RPMI7951 (cell line): ENCODE measurements around a stretch of chr3.

DNA sequence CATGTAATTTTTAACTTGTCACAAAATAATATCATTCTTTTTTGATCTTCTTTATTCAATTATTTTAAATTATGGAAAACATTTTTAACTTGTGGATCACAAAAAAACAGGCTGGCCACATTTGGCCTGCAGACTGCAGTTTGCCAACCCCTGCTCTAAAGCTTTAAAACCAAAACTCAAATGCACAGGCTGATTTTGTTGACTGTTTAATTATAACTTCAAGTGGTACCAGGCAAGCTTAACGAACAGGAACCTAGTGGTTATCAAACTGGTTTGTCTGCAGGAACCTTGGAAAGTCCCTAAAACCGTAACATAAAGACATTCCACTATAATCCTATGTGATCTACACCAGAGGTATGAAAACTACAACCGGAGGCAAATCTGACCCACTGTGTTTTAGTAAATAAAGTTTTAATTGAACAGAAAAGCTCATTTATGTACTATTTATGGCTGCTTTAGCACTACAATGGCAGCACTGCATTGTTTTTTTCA is 52.4 kb downstream of the TBL1XR1 start:
- RAMPAGE, long total RNA, result no peak

DNA sequence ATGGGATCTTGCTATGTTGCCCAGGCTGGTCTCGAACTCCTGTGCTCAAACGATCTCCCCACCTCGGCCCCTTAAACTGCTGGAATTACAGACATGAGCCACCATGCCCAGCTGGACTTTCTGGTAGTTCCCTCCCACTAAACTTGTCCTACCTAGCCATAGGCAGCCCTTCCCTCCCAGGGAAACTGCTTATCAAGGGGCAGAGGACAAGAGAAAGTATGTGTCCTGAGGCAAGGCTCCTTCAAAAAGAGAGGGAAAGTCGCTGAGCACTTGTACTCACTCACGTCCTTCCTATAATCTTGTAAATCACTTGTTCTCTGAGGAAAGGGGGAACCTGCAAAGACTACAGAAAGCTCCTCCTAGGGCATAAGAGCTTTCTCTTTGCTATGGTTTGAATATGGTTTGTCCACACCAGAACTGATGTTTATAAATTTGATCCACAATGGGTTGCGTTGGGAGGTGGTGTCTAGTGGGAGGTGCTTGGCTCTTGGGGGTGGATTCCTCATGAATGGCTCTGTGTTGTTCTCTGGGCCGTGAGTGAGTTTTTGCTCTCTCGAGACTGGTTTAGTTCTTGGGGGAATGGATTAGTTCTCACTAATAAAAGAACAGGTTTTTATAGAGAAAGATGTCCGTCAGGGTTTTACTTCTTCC is 13.7 kb upstream of the TBL1XR1 start:
- RAMPAGE, long total RNA, result no peak

DNA sequence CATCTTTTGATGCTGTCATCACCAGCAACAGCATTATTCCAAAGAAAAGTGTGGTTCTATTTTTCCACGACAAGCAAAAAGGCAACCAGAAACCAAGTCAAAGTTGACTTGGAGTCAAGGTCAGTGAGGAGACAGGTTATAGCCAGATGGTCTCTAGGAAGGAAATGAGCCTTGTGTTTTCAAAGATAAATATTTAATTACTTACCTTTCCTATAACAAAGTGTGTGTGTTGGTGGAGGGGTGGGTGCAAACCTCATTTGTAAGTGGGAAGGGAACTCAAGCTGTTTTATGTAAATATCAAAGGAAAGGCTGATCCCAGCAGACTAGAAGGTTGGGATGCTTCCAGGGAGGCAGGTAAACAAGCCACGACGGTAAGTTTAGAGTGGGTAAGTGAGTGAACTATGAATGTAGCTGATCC is 81.8 kb upstream of the TBL1XR1 start:
- RAMPAGE, long total RNA, result no peak

GRCh38 chr3:177279475-177279731 is 82.1 kb upstream of the TBL1XR1 start:
- RAMPAGE, long total RNA, result no peak

- RAMPAGE, long total RNA, result no peak
Observed at GRCh38 chr3:177394215-177394632, 196.9 kb upstream of the TBL1XR1 start.

- RAMPAGE, long total RNA, result no peak
Observed at GRCh38 chr3:177423366-177423898, 226.2 kb upstream of the TBL1XR1 start.

DNA sequence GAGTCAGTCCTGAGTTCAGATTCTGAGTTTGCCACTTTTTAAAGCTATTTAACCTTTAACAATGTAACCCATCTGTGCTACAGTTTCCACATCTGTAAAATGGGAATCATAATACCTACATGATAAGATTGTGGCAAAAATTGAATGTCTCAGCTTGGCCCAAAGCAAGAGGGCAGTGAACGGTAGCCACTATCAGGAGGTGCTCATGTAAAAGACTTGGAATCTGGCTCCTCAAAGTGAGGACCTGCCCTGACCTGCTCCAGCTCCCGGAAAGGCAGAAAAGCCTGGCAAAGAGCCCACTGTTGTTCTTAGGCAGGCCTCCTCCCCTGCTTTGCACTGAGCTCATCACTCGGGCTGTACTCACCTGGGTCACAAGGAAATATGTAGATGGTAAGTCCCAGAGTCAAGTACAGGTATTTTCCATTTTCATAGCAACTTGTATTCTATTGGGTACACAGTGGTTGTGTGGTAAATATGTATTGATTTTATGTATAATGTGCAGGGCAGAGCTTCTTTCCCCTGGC is 250.7 kb upstream of the TBL1XR1 start:
- RAMPAGE, long total RNA, result no peak

DNA sequence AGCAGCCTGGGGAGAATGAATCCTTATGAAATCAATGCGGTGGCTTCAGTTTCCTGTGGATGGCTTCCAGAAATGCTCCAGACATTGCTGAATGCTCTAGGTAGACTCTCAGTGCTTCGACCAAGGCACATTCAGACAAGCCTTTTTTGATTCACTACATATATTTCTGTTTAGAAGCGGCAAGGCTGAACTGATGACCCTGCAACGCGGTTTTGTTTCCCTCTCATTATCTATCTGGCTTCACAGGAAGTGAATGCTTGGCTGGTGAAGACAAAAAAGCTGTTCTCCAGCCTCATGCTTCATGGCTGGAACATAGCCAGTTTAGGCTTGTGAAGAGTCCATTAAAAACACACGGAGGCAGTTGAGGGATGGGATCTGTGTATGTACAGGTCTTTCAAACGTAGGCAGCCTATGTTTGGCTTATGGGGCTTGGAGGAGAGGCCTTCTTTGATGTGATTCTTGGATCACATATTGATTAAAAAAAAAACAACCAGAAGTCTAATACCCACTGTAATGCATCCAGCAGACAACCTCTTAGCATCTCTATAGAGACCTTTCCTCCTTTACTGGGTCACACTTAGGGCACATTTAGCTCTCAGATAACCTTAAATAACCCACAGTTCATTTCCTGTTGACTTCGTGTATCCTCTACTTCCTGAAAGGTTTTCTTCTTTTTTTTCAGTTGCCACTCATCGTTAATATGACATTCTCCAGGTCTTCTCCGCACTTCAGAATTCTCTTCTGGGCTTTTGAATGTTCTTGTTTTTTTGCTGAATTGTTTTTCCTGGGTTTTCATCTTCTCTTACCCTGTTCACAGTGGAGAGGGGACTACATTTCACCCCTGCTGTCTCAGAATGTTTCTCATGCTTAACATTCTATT is 400.4 kb upstream of the TBL1XR1 start:
- RAMPAGE, long total RNA, result no peak

GRCh38 chr3:178707808-178708119 is 171.5 kb downstream of the KCNMB2 start:
- RAMPAGE, long total RNA, result no peak

DNA sequence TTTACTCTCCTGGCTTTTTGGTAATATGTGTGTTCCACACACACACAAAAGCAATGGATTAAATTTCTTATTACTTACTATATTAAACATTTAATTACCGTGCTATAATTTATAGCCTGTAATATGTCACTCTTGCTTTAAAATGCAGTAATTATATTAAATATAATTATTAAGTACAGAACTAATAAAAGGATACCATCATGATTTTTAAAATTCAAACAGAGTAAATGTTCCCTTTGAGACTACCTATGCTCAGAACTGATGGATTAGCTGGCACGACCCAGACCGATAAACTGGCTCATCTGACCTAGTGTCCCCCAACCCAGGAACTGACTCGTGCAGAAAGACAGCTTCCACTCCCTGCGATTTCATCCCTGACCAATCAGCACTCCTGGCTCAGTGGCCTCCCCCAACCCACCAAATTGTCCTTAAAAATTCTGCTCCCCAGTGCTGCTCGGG is 1.4 kb upstream of the MFN1 start:
- RAMPAGE, long total RNA, result no peak

- RAMPAGE, long total RNA, result no peak
Observed at GRCh38 chr3:179608615-179609419, 4.2 kb downstream of the NDUFB5 start.

GRCh38 chr3:179719666-179720530 is 67.1 kb downstream of the USP13 start:
- RAMPAGE, long total RNA, result no peak

DNA sequence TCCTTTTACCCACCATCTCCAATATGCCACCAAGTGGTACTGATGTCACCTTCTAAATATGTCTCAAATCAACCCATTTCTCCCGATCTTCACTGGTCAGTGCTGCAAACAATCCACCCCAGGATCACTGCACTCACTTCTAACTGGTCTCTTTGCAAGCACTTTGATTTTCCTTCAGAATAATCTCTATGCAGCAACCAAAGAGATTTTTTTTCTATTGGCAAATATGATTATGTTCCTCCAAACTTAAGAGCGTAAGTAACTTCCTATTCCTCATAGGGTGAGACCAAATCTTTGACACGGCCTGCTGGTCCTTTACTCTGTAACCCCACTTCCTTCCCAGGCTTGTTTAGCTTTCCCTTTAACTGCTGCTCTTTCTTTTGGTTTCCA is 121.4 kb upstream of the DNAJC19 start:
- RAMPAGE, long total RNA, result no peak

- RAMPAGE, long total RNA, result no peak
Observed at GRCh38 chr3:181726319-181727591, 15.0 kb downstream of the SOX2 start.

GRCh38 chr3:181952006-181952643 is 240.4 kb downstream of the SOX2 start:
- RAMPAGE, long total RNA, result no peak

- RAMPAGE, long total RNA, result no peak
Observed at GRCh38 chr3:182244659-182245039, 532.9 kb downstream of the SOX2 start.

DNA sequence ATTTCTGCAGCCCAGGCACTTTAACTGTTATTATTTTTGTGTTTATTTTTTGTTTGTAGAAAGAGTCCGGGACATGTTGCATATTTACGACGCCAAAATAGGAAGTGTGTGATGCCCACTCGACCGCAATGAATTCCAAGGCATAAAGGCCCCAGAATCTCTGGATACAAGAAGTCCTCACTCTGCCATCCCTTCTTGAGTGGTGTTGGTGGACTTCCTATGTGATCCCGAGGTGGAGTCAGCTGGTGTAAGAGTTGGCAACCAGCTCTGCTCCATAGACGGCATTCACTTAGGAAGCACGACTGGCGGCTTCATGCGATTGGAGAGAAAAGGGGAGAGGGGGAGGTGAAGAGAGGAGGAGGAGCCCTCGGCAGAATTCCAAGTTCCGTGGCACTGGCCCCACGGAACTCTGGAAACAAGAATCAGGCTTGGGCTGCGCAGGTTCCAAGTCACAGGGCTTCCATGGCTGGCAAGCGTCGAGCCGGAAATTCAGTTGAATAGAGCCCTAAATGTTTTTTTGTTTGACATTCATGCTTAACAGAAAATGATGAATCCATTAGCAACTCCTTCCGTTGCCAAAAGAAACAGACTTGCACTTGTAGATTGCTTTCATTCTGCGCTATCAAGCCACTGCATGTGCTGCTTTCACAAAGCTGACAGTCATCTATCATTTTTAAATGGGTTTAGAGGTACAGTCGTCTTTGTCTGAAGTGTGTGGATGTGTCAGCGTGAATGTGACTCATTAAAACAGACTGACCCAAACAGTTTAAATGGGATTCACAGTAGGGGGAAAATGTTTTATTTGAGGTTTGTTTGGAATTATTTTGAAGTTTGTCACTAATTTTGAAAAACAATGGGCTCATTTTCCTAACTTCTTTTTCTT is 428.4 kb upstream of the ATP11B start:
- RAMPAGE, long total RNA, result no peak

DNA sequence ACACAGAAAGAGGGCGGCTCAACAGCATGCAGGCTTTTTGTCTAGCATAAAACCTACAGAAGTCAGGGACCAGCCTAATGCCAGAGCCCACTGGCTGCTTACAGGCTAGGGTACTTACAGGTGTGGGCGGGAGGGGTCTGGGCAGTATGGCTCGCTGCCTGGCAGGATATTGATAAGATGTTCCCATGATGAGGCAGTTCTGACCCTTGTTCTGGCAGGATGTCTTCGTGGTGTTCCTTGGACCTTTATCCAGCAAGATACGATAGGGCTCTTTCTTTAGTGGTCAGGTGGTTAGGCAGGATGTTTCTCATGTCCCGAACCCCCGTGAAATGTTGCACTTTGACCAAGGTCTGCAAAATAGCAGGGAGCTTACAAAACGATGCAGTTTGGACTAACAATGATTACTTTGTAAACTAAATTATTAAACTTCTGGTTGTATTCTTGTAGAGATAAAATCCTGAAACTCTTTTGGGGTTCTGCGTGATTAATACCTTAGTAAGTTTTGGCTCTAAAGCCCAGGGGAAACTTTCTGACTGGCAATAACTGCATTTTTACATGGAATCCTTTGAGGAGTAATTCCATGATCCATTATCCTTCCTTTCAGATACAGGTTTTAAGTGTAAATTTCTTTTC is 84.6 kb downstream of the DCUN1D1 start:
- RAMPAGE, long total RNA, result no peak

GRCh38 chr3:182970595-182971230 is 9.6 kb downstream of the DCUN1D1 start:
- RAMPAGE, long total RNA, result no peak

DNA sequence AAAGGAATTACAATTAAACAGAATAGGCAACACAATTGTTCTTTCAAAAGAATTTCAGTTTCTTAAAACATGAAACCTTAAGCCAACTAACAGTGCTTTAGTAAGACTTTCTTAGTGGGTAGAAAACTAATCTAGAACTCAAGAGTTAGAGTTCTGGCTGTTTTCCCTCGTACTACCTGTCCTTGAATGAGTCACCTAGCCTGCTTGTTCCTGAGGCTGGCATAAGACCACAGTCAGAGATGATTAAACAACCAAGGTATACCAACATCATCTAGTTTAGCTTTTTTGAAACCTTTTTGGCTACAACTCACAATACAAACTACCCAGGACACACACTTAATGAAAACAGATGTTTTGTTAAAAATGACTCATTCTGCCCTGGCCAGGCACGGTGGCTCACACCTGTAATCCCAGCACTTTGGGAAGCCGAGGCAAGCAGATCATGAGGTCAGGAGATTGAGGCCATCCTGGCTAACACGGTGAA is 4.6 kb downstream of the MCCC1 start:
- RAMPAGE, long total RNA, result no peak